Retinal pigment epithelial cell (primary cell): ENCODE results near the gene TSHR.

GRCh38 chr14:77088283-77088718 lies 9.8 kb upstream of the CIPC start:
- RRBS = no CpG with 5 or more reads among the region's 4 CpGs

DNA sequence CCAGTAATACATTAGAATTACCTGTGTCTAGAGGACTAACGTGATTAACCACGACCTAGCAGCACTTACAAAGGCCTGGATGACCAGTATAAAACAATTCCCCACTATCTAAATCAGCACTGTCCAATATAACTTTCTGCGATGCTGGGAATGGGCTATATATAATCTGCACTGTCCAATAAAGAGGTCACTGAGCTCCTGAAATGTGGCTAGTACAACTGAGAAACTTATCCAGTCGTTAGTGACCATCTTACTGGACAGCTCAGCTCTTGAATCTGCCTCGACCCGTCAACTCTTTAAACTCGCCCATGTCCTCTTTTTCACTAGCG lies 1.0 kb upstream of the CIPC start:
- RRBS = no CpG with 5 or more reads among the region's 8 CpGs

DNA sequence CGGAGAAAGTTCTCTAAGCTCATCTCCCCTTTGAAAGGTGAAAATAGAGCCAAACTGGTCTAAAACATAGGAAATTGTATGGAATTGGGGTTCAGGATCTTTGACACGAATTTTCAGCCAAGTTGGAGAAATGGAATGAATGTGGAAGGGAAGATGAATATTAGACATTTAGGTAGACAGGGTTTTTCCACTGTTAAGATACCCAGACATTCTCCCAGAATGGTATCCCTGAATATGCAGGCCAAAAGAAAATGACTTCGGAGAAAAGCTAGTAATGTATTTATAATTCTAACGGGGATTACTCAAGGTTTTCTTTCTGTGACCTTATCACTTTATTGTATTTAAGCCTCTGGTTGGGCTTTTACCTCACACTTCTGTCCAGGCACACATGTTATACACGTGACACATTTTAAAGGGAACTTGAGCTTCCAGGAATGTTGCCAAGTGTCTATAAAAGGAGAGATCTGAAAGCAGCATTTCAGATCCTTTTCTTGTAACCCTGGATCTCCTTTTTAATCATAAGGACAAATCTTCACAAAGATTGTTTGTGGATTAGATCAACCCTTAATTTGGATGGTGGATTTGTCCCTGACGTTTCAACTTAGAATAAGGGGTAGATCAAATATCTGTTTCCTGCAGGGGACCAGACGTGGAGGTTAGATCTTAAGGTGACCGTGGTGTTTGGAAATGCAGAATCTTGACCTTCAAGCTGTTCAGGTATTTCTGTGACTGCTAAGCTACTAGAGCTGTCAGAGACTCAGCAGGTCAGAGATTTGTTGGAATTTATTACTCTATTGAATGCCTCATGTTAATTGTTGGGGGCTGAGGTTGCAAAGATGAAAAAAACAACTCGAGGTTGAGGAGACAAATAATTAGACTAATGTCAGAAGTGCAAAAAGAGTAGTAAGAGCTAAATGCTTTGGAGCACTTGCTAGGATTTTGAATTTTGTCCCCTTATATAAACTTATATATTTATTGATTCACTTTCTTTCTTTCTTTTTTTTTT lies 1.5 kb downstream of the CIPC start:
- RRBS = no CpG with 5 or more reads among the region's 9 CpGs

DNA sequence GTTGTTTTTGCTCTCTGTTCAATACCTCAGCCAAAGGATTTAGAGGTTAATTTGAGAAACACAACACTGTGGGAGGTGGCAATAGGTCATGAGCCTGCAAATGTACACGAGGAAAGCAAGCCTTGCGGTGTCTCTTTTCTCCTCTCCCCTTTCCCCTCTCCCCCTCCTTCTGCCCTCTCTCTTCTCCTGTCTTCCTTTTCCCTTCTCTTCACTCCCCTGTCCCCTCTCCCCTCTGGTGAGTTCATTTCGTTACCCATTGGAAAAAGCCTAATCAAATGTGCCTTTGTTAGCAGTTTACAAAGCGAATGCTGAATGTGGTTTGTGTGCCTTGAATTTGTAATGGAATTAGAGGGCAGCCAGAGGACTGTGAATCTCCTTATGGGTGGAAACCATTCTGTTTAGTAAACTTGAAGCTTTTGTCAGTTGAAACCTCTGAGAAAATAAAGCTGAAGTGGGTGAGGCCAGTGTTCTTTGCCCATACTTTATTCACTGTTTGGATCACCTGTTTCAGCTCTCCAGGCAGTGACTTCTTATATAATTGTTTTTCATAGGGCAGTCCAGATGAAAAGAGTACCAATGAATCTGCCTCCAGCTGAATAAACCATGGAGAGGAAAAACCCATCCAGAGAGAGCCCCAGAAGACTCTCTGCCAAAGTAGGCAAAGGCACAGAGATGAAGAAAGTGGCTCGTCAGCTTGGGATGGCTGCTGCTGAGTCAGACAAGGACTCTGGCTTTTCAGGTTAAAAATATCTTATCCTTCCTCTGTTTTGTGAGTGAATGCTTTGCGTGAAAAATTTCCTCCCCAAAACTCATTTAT lies 7.3 kb downstream of the CIPC start:
- RRBS = no CpG with 5 or more reads among the region's 6 CpGs

DNA sequence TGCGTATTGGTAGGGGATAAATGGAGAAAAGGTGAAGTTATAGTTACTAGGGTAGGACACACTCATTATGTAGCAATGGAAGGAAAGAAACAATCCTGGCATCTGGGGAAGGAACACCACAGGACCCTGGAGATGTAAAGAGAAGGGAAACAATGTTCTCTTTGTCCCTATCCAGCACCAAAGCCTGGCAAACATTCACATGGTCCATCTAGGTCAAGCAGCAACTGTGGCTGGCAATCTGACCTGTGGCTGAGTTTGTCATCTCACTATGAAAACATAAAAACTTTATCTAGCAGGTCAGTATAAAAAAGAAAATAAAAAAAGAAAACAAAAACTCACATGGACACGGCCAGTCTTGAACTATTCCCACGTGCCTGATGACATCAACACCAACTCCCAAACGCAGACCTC lies 2.7 kb downstream of the POMT2 start:
- RRBS = no CpG with 5 or more reads among the region's 4 CpGs

- RRBS = no CpG with 5 or more reads among the region's 17 CpGs
Observed at GRCh38 chr14:77456995-77457489, 359 bp downstream of the VIPAS39 start.

DNA sequence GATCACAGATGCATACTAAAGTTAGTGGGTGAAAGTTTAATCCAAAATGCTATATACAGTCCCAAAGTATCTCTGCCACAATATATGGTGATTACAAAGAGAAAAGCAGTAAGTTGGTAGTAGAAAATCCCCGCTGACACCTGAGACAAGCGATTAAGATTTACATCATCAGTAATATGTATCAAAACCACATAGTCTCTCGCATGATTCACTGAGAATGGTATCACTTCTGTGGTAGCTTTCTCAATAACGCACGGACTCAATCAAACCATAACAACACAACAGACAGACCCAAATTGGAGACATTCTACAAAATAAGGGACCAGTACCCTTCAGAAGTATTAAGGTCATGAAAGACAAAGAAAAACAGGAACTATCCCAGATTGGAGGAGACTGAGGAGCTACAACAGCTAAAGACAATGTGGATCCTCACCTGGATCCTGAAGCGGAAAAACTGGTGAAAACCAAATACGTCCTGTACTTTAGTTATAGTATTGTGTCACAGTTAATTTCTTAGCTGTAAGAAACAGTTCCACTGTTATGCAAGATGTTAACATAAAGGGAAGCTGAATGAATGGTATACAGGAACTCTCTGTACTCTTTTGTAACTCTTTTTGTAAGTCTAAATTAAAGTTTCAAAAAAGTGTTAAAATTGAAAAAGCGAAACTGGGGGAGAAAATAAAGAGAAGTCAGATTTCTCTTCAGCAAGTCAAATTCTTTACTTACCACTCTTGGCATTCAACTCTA lies 51.0 kb downstream of the SPTLC2 start:
- RRBS = no CpG with 5 or more reads among the region's 8 CpGs

DNA sequence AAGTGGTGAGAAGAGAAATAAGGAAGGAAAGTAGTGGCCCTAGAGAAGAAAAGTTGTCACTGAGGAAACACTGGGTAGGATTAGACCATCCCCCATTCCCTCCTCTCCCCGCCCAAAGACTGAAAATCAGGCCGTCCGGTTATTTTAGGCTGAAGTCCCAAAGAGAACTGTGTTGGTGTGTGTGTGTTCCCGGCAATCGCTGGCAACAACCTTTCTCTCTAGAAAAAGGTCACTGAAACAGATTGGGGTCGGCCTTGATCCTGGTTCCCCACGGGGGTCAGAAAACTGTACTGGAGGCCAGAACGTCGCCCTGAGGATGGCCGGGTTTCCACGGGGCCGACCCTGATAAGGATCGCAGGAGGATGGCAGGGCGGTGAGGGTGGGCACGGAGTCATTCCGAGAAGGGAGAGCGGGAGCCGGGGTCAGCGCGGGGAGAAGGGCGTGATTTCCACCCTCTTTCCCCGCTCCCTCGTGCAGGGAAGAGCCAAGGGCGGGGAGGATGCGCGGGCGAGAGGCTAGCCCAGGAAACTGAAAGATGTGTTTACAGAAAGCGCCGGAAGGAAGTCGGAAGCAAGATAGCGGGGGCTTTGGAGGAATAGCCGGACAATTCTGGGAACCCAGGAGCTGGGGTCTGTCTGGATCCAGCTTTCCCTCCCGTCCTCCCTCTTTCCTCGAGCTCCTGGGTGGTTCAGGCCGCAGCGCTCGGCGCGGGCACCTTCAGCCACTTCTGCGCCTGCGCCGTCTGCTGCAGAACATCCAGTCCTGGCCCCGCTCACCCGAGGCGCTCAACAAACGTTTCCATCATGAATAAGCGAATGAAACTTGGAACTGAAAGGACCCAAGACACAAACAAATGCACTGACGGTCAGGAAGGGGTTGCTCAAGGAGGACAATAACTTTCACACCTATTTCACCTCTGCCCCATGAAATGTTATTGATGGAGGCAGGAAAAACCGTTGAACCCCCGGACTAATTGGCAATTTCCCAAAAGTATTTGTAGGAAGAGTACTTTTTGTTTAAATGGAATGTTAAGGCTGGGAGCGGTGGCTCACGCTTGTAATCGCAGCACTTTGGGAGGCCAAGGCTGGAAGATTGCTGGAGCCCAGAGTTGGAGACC lies 25.4 kb upstream of the SPTLC2 start:
- RRBS = 21% methylated on average over 12 of the region's 53 CpGs

- RRBS = no CpG with 5 or more reads among the region's 8 CpGs
Observed at GRCh38 chr14:77979599-77980100, 179.7 kb downstream of the ADCK1 start.

DNA sequence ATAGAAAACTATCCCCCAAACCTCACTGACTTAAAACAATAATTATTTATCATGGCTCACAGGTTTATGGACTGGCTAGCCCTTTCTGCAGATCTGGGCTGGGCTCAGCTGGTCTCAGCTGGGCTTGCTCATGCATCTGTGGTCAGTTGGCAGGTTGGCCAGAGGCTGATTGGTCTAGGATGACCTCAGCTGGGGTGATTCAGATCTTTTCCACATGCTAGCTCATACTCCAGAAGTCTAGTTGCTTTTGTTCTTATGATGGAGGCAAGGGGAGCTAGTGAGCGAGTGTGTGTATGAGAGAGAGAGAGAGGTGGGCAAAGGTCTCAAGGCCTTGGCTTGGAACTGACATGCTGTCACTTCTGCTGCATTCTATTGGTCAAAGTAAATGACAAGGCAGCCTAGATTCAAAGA lies 181.2 kb upstream of the NRXN3 start:
- RRBS = no CpG with 5 or more reads among the region's 1 CpG

DNA sequence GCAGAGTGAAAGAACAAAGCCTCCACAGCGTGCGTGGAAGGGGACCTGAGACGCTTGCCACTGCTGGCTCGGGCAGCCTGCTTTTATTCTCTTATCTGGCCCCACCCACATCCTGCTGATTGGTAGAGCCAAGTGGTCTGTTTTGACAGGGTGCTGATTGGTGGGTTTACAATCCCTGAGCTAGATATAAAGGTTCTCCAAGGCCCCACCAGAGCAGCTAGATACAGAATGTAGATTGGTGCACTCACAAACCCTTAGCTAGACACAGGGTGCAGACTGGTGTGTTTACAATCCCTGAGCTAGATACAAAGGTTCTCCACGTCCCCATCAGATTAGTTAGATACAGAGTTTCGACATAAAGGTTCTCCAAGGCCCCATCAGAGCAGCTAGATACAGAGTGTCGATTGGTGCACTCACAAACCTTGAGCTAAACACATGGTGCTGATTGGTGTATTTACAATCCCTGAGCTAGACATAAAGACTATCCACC lies 156.7 kb upstream of the NRXN3 start:
- RRBS = no CpG with 5 or more reads among the region's 7 CpGs

DNA sequence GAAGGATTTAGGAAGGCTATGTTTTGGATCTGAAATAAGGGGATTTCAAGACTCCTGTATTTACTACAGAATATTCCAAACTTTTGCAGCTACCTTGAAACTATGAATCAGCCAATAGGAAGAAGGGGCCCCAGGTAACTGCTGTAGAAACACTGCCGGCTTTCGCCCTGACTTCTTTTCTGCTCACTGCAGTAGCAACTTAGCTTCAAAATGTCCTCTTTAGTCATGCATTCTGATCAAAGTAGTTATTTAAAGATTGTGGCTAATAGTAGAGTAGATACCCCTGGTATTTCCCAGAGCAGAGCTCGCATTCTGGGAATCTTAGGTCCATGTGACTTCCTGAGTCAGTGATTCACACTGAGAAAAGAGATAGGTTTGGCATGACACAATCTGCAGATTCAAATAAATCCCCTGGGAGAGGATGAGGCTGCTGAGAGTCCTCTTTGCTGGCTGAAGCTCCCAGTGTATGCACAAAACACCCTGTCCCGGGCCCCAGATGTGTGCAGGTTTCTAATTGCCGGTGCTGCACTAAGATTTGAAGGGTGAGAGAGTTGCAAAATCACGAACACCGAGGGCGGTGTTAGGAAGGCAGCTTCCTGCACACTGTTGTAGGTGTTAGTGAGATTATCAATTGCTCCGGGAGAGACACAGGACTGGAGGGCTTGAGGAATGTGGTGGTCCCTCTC lies 233.1 kb downstream of the NRXN3 start:
- RRBS = 0% methylated on average over 1 of the region's 9 CpGs

GRCh38 chr14:78566435-78566944 lies 396.3 kb downstream of the NRXN3 start:
- RRBS = no CpG with 5 or more reads among the region's 9 CpGs

GRCh38 chr14:80310981-80311422 lies 99.7 kb upstream of the DIO2 start:
- RRBS = no CpG with 5 or more reads among the region's 4 CpGs

DNA sequence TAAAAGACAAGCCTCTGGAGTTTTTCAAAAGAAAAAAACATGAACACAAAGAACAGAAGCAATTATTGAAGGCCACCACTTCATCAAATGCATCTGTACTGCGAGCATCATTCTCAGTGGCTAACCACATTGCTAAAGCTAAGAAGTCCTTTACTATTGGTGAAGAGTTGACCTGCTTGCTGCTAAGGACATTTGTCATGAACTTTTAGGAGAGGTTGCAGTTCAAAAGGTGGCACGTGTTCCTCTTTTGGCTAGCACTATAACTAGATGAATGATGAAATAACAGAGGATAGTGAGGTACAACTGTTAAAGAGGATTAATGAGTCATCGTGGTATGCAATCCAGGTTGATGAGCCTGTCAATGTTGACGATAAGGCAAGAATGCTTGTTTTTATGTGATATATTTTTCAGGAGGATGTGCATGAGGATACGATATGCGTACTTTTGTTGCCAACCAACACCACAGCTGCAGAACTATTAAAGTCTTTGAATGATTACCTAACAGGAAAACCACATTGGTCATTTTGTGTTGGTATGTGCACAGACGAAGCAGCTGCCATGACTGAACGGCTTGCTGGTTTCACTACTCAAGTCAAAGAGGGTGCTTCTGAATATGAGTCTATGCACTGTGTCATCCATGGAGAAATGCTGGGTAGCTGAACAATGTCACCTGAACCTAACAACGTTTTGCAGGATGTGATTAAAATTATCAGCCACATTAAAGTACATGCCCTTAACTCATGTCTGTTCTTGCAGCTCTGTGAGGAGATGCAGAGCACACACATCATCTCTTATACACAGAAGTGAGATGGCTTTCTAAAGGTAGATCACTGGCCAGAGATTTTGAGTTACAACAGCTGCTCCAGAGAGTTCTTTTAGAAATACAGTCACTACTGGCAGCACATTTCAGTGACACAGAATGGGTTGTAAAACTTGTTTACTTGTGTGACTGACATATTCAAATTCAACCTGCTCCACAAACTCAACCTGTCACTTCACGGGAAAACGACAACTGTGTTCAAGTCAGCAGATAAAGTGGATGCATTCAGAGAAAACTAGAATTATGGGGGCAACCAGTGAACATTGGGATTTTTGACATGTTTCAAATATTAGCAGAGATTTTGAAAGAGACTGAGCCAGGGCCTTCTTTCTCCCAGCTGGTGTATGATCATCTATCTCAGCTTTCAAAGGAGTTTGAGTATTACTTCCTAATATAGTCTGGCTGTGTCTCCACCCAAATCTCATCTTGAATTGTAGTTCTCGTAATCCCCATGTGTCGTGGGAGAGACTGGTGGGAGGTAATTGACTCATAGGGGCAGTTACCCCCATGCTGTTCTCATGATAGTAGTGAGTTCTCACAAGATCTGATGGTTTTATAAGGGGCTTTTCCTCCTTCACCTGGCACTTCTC lies 10.3 kb downstream of the CEP128 start:
- RRBS = no CpG with 5 or more reads among the region's 13 CpGs

DNA sequence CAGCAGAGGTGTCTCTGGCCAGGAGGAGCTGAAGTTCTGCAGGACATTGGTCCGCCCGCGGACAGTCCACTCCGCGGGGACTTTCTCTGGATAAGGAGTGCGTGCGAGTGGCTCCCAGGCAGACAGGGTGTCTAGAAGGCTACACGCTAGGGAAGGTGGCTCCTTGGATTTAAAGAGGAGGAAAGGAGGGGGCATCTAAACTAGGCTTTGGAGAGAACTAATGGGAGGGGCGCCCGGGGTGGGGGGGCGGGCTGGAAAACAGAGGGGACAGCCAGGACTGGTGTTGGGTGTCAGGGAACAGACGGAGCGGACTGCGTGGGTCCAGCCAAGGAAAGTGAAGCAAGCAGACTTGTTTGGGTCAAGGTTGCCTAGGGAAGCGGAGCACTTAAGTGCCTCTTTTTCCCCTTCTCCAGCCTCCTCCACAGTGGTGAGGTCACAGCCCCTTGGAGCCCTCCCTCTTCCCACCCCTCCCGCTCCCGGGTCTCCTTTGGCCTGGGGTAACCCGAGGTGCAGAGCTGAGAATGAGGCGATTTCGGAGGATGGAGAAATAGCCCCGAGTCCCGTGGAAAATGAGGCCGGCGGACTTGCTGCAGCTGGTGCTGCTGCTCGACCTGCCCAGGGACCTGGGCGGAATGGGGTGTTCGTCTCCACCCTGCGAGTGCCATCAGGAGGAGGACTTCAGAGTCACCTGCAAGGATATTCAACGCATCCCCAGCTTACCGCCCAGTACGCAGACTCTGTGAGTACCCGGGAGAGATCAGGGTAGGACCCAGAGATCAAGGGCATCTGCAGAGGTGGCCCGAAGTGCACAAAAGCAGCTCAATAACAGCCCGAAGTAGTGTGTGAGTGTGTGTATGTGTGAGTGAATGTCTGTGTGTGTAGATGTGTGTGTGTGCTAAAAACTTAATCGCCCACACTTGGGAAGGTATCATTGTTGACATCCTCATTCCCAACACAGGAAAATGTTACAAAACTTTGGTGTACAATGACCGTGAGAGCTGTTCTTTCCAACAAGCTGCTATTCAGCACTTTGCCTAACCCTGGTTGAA lies at the start of gene TSHR:
Gene TSHR, plus strand, starts transcription at position 510 of the 1,049 bp plus-strand sequence.
- RRBS = 6% methylated on average over 5 of the region's 36 CpGs

GRCh38 chr14:81208344-81208875 lies 12.3 kb downstream of the GTF2A1 start:
- RRBS = no CpG with 5 or more reads among the region's 9 CpGs

GRCh38 chr14:81209022-81209664 lies 11.6 kb downstream of the GTF2A1 start:
- RRBS = no CpG with 5 or more reads among the region's 8 CpGs

- RRBS = no CpG with 5 or more reads among the region's 6 CpGs
Observed at GRCh38 chr14:81266373-81267377, 45.9 kb upstream of the GTF2A1 start.

DNA sequence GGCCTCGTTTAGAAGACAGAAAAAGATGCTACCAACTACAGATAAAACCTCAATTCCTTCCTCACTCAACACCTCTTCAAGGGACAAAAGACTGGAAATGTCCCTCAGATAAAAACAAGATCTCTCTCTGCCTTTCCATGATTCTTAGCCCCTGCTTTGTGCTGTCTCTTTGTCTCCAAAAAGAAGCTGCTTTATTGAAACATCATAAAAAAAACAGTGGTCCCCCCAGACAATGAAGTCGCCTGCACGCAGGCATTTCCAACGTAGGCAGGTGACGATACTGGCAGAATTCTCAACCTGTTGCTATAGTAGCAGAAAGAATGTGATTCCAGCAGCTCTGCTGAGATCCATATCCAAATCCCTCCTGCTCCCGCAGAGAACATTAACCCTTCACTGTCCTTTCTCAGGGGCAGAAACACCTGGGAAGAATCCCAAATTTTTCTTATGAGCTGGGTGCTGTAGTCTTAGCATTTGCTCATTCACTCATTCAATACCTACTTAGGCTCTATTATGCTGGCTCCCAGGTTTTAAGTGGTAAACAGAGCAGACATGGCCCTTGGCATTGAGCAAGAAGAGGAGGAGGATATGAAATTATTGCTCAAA lies 84.8 kb downstream of the STON2 start:
- RRBS = no CpG with 5 or more reads among the region's 6 CpGs